Mammary epithelial cell (primary cell): ENCODE results near the genes ENSG00000268655, SNRNP70, TRPM4 and MYH14.

GRCh38 chr19:48794777-48795968 lies 15.7 kb downstream of the BCAT2 start:
- CAGE, long polyA plus RNA: no peak
- RRBS: 95% methylated on average over 3 of the region's 46 CpGs

GRCh38 chr19:48878290-48879530 lies 6.5 kb downstream of the PPP1R15A start:
- CAGE, long polyA plus RNA: no peak
- RRBS: no CpG with 5 or more reads among the region's 20 CpGs

DNA sequence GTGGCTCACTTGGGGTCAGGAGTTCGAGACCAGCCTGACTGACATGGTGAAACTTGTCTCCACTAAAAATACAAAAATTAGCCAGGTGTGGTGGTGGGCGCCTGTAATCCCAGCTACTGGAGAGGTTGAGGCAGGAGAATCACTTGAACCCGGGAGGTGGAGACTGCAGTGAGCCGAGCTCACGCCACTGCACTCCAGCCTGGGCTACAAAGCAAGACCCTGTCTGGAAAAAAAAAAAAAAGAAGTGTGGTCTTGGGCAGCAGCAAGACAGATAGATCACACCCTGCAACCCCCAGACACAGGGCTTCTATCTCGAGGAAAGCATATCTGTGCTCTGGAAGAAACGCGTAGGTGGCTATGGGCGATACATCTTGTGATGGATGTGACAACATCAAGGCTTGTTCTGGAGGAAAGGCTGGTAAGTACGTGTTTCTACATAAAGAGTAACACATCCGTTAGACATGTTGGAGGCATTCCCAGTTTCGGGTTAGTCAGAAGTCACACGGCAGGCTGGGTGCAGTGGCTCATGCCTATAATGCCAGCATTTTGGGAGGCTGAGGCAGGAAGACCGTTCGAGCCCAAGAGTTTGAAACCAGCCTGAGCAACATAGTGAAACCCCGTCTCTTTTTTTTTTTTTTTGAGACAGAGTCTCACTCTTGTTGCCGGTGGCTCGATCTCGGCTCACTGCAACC lies 6.6 kb upstream of the DHDH start:
- CAGE, long polyA plus RNA: no peak
- RRBS: no CpG with 5 or more reads among the region's 19 CpGs

DNA sequence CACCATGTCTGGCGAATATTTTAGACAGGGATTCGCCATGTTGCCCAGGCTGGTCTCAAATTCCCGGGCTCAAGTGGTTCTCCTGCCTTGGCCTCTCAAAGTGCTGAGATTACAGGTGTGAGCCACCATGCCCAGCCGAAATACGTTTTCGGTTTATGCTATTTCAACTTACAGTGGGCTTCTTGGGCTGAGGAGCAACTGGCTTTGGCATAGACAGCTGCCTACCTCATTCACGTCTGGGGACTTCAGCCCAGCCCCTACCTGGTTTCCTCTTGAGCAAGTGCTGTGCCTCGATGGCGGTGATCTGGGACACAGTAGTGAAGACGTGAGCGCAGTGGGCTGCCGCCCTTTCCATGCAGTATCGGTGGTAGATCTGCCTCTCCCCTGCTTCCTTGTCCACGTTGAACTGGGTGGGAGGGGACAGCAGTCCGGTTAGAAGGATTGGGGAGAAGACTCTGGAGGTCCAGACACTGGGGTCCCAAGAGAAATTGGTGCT lies 7.9 kb downstream of the GYS1 start:
- CAGE, long polyA plus RNA: no peak
- RRBS: no CpG with 5 or more reads among the region's 15 CpGs

DNA sequence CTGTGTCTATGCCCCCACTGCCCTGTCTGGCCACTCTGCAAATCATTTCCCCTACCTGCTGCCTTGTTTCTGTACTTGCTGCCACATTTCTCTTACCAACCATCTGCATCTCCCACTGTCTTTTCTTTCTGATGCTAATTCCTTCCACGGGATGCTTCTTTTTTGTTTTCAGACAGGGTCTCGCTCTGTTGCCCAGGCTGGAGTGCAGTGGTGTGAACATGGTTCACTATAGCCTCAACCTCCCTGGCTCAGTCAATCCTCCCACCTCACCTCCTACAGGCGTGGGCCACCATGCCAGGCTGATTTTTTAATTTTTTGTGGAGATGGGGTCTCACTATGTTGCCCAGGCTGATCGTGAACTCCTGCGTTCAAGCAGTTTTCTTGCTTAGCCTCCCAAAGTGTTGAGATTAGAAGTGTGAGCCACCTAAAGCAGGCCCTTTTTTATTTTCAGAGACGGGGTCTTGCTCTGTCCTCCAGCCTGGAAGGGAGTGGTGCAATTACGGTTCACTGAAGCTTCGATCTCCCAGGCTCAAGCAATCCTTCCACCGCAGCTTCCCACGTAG lies 4.8 kb downstream of the GYS1 start:
- CAGE, long polyA plus RNA: no peak
- RRBS: no CpG with 5 or more reads among the region's 10 CpGs

DNA sequence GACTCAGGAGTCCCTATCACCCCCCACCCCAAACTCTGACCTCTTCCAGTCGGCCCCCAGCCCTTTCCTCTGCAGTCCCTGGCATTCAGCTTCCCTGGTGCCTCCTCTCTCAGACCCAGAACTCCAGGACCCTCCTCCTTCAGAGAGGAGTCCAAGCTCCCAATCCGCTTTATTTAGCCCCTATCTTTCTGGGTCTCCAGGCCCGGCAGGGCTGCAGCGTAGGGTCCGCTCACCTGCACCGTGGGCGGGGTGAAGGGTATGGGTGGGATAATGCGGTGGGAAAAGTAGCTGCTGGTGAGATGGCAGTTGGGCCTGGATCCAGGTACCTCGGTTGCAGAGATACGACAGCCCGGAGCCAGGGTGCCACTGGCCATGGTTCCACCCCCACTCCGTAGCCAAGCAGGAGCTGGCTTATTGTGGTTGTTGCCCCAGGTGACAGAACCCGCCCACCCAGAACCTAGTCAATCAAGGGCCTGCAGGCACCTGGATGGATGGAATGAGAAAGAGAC lies at the start of gene ENSG00000268655:
TSS of gene ENSG00000268655 (minus strand) at position 408 of the 509 bp plus-strand sequence.
- CAGE, long polyA plus RNA: no peak
- RRBS: no CpG with 5 or more reads among the region's 13 CpGs

- CAGE, long polyA plus RNA: no peak
- RRBS: under 1% methylated on average over 36 of the region's 111 CpGs
Measured at GRCh38 chr19:49084853-49086321, at the start of gene SNRNP70. TSS of gene SNRNP70 (plus strand) at chr19:49085451.

DNA sequence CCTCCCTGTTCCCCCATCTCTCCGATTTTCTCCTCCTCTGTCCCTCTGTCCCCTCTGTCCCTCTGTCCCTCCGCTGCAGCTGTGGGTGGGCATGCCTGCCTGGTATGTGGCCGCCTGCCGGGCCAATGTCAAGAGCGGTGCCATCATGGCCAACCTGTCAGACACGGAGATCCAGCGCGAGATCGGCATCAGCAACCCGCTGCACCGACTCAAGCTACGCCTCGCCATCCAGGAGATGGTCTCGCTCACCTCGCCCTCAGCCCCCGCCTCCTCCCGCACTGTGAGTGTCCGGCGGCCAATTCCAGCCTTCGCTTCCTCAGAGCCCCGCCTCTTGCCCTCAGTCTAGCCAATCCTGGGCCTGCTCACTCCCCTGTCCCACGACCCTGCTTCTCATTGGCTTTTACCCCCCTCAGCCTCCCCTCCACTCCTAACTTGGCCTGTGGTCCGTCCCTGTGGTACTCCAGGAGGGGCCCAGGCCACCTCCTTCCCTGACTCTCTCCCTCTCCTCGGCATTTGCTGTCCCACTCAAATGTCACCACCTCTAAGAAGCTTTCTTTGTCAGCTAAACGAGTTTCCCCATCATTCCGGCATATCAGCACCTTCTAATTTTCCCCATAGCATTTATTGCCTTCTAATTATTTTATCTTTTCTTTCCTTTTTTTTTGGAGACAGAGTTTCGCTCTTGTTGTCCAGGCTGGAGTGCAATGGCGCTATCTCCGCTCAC lies 12.3 kb downstream of the HRC start:
- CAGE, long polyA plus RNA: no peak
- RRBS: no CpG with 5 or more reads among the region's 29 CpGs

GRCh38 chr19:49157320-49158065 lies at the start of gene TRPM4:
TSS of gene TRPM4 (plus strand) at chr19:49157792.
- CAGE, long polyA plus RNA: no peak
- RRBS: 3% methylated on average over 6 of the region's 36 CpGs

GRCh38 chr19:49356946-49357662 lies 5.1 kb downstream of the TEAD2 start:
- CAGE, long polyA plus RNA: no peak
- RRBS: no CpG with 5 or more reads among the region's 13 CpGs

GRCh38 chr19:49441005-49441335 lies 357 bp downstream of the SLC17A7 start:
- CAGE, long polyA plus RNA: no peak
- RRBS: 2% methylated on average over 8 of the region's 16 CpGs

DNA sequence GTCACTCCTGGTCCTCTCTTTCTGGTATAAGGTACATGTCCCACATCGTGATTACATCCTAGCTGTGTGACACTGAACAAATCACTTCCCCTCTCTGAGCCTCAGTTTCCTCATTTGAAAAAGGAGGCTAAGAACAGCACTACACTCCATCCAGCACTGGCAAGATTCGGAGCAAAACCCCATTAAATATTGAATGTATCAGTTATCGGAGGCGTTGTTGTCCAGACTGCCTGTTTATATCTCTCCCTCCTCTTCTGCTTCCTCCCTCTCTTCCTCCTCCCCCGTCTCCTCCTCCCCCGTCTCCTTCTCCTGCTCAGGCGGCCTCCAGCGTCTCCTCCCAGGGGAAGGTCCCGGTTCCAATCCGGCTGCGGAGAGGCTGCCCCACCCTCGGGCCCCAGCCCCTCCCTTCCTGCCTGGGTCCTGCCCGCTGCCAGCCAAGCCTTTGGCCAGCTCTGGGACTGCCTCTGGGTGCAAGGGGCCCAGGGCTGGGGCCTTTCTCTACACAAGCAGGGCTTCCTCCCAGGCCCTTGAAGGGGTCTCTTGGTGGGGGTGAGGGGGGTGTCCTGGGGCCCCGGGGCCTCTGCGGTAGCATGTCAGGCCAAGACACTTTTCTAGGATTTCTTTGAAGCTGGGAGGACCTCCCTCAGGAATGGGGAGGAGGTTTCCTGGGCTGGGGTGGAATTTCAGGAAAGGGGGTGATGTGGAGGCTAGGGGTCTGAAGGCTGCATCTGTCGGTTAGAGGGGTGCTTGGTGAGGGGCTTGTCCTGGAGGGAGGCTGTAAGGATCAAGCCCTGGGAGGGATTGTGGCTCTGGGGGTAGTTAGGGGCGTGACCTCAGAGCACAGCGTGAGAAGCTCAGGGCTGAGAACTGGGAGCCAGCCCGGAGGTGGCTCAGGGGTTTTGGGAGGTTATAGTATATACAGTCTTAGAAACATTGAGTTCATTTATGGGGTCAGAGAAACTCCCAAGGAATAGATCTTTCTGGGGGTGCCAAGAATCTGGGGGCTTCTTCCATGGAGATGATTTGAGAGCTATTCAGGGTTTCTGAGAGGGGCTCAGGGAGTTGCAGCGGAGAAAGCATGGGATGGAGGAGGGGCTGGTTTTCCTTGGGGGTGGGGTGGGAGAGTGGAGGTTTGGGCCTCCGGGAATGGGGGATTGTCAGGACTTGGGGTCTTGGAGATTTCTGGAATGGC lies 1.7 kb downstream of the RRAS start:
- CAGE, long polyA plus RNA: no peak
- RRBS: no CpG with 5 or more reads among the region's 21 CpGs

- CAGE, long polyA plus RNA: no peak
- RRBS: 98% methylated on average over 3 of the region's 37 CpGs
Measured at GRCh38 chr19:49653130-49654286, 11.5 kb downstream of the SCAF1 start.

DNA sequence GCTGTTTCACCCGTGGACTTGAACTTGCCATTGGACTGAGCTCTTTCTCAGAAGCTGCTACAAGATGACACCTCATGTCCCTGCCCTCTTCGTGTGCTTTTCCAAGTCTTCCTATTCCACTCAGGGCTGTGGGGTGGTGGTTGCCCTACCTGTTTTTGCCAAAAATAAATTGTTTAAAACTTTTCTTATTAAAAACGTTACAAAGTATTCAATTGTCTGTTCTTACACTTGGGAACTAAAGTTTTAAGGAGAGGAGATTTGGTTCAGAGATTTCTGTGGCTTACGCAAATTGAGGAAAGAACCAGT lies 3.4 kb upstream of the PRMT1 start:
- CAGE, long polyA plus RNA: no peak
- RRBS: no CpG with 5 or more reads among the region's 4 CpGs

GRCh38 chr19:49769122-49769905 lies 2.5 kb downstream of the AP2A1 start:
- CAGE, long polyA plus RNA: no peak
- RRBS: no CpG with 5 or more reads among the region's 14 CpGs

GRCh38 chr19:49854861-49855605 lies 12.3 kb downstream of the PNKP start:
- CAGE, long polyA plus RNA: no peak
- RRBS: no CpG with 5 or more reads among the region's 25 CpGs

GRCh38 chr19:49859665-49860923 lies 7.3 kb downstream of the PNKP start:
- CAGE, long polyA plus RNA: no peak
- RRBS: 40% methylated on average over 1 of the region's 33 CpGs

DNA sequence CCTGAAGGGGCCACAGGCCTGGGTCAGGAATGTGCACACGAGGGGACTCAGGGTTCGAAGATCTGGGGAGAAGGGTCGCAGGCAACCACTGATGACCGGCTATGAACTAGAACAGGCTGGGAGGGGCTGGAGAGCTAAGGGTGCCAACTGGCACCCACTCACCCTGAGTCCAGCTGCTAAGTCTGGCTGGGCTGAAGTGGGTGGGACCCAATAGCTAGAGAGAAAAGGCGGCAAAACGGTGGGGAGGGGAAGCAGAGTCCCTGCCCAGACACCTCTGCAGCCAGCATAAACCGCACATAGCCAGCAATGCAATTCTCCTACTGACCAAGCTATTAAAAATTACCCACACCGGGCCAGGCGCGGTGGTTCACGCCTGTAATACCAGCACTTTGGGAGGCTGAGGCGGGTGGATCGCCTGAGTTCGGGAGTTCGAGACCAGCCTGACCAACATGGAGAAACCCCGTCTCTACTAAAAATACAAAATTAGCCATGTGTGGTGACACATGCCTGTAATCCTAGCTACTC lies 4.3 kb upstream of the ATF5 start:
- CAGE, long polyA plus RNA: no peak
- RRBS: no CpG with 5 or more reads among the region's 16 CpGs

DNA sequence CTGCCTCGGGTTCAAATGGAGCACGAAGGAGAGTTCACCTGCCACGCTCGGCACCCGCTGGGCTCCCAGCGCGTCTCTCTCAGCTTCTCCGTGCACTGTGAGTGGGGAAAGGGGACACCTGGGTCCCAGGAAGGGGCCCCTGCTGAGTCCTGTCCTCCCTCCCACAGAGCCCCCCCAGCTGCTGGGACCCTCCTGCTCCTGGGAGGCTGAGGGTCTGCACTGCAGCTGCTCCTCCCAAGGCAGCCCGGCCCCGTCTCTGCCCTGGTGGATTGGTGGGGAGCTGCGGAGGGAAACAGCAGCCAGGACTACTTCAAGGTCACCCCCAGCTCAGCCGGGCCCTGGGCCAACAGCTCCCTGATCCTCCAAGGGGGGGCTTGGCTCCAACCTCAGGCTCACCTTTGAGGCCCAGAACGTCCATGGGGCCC lies 11.0 kb upstream of the SIGLEC11 start:
- CAGE, long polyA plus RNA: no peak
- RRBS: 59% methylated on average over 2 of the region's 13 CpGs

GRCh38 chr19:50202977-50204217 lies at the start of gene MYH14:
TSS of gene MYH14 (plus strand) at chr19:50203622.
- CAGE, long polyA plus RNA: no peak
- RRBS: 6% methylated on average over 31 of the region's 100 CpGs